PFSK-1 (cell line): ENCODE data around the genes RASSF10 and BMAL1.

GRCh38 chr11:12229423-12230013 lies 119.1 kb downstream of the MICAL2 start:
- RRBS, result no CpG with 5 or more reads among the region's 5 CpGs

GRCh38 chr11:12235430-12236557 lies 125.4 kb downstream of the MICAL2 start:
- RRBS, result no CpG with 5 or more reads among the region's 16 CpGs

- RRBS, result no CpG with 5 or more reads among the region's 14 CpGs
Measured at GRCh38 chr11:12287379-12288297, 89.7 kb upstream of the PARVA start.

DNA sequence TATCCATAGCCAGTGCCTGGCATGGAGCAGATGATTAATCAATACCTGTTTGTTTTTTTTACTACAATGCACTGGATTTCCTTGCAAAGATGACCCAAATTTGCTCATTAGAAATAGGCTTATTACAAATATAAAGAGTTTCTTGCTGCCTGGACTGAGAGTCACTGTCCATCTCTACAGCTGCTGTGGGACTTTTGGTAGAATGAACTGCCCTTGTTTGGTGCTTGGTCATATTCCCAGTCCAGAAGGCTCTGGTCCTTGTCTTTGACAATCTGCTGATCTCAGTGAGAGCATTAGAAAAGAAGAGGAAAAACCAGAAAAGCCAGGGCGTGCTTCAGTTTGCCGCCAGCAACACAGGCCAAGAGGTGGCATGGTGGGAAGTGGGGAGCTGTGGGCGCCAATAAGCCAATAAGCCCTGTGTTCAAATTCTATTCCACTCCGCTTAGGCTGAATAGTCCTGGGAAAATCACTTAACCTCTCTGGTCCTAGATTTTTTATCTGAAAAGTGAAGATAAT lies 48.2 kb upstream of the PARVA start:
- RRBS, result no CpG with 5 or more reads among the region's 4 CpGs

DNA sequence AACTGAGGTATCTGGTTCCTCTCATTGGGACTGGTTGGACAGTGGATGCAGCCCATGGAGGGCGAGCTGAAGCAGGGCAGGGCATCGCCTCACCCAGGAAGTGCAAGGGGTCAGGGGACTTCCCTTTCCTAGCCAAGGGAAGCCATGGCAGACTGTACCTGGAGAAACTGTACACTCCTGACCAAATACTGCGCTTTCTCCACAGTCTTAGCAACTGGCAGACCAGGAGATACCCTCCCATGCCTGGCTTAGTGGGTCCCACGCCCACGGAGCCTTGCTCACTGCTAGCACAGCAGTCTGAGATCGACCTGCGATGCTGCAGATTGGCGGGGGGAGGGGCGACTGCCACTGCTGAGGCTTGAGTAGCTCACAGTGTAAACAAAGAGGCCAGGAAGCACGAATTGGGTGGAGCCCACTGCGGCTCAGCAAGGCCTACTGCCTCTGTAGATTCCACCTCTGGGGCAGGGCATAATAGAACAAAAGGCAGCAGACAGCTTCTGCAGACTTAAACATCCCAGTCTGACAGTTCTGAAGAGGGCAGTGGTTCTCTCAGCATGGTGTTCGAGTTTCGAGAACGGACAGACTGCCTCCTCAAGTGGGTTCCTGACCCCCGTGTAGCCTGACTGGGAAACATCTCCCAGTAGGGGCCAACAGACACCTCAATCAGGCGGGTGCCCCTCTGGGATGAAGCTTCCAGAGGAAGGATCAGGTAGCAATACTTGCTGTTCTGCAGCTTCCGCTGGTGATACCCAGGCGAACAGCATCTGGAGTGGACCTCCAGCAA lies 11.1 kb upstream of the PARVA start:
- RRBS, result no CpG with 5 or more reads among the region's 18 CpGs

DNA sequence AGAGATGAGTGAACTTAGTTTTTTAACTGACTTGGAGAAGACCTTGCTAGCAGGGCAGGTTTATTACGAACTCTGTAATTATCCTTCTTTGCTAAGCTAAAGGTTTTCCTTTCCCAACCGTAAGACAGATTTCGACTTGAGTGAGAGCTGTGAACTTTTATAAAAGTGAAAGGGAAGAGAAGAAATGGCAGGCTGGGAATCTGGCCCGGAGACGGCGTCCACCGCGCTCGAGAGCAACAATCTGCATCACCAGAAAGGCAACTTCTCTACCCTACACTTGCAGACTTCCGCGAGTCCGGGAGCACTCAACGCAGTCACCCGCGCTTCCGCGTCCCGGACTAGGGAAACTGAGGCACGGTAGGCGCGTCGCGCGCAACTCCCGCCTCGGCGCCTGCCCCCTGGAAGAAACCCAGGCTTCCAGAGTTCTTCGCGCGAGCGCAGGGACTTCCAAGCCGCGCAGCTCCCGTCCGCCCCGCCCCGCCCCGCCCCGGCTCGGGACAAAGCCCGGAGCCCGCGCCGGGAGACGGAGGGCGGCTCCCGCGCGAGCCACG lies 484 bp upstream of the TEAD1 start:
- RRBS, result under 1% methylated on average over 22 of the region's 50 CpGs

DNA sequence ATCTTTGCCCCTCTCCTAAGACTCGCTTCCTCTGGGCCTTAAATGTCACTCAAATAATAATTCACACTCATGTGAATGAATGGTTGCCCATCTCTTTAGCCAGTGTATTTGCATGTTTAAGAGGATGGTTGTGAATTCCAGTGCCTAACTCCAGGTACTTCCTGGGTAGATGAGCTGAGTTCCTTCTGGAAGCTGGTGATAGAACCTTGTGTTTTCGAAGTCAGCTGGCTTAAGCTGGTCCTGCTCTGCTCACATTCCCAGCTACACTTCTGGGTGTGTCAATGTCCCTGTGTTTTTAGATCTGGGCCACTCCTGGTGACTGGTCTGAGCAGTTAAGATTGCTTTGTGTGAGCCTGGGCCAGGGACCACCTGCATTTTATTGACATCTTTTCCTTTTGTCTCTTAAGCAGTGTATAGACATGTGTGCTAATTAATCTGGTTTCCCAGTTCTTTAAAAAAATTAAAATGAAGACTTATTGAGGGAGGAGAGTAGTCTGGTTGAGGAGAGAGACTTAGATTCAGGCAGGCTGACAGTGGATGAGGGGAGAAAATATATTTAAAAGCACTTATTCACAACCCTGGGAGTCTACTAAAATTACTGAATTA lies 10.7 kb downstream of the TEAD1 start:
- RRBS, result no CpG with 5 or more reads among the region's 2 CpGs

GRCh38 chr11:12715641-12716239 lies 41.5 kb downstream of the TEAD1 start:
- RRBS, result no CpG with 5 or more reads among the region's 10 CpGs

GRCh38 chr11:12769316-12770440 lies 95.5 kb downstream of the TEAD1 start:
- RRBS, result no CpG with 5 or more reads among the region's 9 CpGs

GRCh38 chr11:12773876-12774881 lies 100.0 kb downstream of the TEAD1 start:
- RRBS, result no CpG with 5 or more reads among the region's 8 CpGs

GRCh38 chr11:12829495-12830652 lies 155.7 kb downstream of the TEAD1 start:
- RRBS, result no CpG with 5 or more reads among the region's 5 CpGs

DNA sequence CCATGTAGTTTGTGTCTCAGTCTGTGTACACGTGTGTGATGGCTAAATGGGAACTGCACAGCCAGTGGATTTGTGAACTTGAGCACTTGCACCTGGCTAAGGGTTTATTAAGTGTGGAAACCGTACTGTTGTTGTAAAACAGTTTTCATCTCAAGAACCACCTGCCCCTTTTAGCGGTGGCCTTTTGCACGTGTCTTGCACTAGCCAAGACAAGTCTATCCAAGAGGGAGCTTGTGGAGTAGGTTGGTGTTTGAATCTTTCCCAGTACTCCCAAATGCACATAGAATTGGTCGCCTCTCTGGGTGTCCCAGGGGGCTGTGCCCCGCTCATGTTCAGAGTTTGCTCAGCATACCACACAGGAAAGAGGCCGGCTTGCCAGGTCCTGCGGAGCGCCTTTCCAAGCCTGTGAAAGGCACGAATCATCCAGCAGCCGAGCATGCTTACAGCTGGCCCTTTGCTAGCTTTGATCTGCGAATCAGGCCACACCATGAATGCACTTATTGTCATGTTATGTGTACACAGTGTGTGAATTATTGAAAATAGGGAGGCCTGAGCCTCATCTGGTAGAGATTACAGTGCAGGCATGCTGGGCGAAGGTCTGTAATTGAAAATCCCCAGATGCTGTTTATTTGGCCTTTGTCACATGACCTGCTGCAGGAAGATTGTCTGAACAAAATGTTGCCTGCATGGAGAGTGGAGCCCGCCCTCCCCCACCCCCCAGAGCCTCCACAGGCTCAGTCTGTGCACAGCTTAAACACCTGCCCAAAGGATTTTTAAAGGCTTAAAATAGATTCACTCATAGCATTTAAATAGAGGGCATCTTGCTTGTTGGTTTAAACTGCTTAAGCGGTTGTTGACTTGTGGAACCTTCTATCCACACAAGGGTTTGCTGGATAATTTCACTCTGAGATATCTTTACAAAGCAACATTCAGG lies 163.3 kb upstream of the RASSF10 start:
- RRBS, result no CpG with 5 or more reads among the region's 15 CpGs

- RRBS, result 15% methylated on average over 26 of the region's 80 CpGs
Measured at GRCh38 chr11:13008936-13009783, at the start of gene RASSF10. RASSF10 (plus strand) TSS chr11:13009316.

GRCh38 chr11:13261598-13262146 lies 15.9 kb upstream of the BMAL1 start:
- RRBS, result no CpG with 5 or more reads among the region's 8 CpGs

GRCh38 chr11:13277571-13278414 lies at the start of gene BMAL1:
BMAL1 (plus strand) TSS chr11:13277790.
- RRBS, result under 1% methylated on average over 73 of the region's 97 CpGs

- RRBS, result no CpG with 5 or more reads among the region's 9 CpGs
Measured at GRCh38 chr11:13315493-13315943, 37.9 kb downstream of the BMAL1 start.

DNA sequence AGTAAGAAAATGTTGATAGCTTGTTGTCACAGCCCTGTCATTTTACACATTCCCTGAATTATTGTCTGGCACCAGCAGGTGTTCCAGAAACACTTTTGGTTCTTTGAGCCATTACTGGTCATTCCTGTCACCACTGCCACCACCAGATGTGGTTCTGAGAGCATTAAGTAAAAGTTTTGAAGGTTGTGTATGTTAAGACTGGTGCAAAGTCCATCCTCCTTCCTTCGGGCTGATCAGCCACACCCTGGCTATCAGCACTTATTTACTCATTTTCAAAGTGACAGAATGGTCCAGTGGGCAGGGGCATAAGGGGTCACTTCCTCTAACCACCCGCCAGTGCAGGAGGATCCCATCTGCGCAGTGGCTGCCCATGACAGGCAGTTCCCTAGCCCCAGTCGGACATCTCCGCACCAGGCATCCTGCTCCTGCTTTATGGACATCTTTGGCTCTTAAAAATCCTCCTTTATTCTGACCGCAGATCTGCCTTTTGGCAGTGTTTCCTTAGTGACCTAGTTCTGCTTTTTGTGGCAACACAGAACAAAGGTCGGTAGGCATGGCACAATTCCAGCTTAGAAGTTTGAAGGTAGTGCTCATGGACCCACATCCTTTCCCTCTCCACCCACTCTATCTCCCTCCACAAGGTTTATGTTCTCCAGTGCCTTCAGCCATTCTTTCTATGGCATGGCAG lies 55.8 kb downstream of the BMAL1 start:
- RRBS, result no CpG with 5 or more reads among the region's 7 CpGs

DNA sequence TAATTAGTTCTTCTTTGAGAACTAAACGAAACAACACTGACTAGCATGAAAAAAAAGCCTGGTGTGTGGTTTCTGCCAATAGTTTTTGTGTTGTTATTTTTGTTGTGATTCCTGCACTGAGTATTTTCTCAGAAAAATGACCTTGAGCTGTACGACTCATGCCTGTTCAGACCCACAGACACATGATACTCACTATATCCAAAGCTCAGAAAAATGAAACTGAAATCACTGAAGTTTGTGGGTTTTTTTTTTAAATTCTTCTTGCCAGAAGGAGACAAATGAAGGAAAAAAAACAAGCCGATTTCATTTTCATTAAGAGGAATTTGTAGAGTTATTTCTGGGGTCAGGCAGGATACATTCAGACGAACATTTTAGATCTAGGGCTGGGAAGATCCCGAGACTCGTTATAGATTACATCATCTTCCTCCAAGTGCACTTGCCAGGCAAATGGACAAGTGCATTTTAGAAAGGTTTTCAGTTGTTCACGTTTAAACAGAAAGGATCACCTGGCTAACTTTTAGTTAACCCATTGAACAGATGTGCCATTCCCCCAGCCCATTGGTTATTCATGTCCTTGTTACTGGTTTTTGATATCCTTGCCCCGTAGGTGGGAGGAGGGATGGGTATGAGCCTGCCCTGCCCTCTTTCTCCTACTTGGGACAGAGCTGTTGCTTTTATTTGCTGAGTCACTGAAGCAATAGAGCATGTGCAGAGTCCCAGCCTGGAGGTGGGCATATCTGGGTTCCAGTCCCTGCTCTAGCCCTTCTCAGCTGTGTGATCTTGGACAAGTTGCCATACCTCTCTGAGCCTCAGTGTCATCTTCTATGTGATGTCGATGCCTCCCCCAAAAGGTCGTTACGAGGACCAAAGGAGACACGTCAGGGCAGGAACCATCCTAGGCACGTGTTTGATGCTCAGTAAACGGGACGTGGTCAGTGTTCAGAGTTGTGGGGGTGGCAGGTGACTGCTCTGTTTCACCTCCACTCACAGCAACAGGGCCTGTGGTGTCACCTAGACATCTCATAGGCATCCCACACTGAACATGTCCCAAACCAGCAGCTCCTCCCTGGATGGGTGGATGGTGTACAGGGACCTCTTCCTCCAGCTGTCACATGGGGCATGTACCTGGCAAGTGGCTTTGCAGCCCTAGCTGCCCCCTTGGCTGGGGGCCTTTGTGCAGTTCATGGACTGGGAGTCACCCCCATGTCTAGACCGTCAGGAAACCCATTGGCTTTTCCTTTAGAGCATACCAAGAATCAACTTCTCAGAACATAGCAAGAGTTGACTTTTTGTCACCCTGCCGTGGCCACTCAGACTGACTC lies 60.8 kb downstream of the BMAL1 start:
- RRBS, result no CpG with 5 or more reads among the region's 17 CpGs

GRCh38 chr11:13354290-13354857 lies 76.8 kb downstream of the BMAL1 start:
- RRBS, result no CpG with 5 or more reads among the region's 7 CpGs

- RRBS, result 0% methylated on average over 1 of the region's 15 CpGs
Measured at GRCh38 chr11:13873033-13873855, 89.3 kb upstream of the SPON1 start.